Left cardiac atrium (tissue), 1 donor: ENCODE measurements around the gene POFUT1.

DNA sequence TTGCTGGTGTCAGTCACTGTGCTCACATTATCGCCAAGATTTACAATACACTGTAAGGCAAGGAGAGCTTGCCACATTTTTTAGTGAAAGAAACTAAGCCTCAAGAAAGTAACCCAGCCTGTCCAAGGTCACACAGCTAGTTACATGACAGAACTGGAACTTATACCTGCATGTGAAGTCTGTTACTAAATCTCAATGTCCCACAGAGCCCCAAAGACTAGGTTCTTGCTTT lies 2.1 kb downstream of the BCL2L1 start:
- PRO-cap: no peak

GRCh38 chr20:31723403-31724059 lies 863 bp upstream of the BCL2L1 start:
- PRO-cap: bidirectional peak, plus-strand start at chr20:31723775, minus-strand start at chr20:31723497; unidirectional peak, minus-strand start at chr20:31723916; unidirectional peak, minus-strand start at chr20:31723960

DNA sequence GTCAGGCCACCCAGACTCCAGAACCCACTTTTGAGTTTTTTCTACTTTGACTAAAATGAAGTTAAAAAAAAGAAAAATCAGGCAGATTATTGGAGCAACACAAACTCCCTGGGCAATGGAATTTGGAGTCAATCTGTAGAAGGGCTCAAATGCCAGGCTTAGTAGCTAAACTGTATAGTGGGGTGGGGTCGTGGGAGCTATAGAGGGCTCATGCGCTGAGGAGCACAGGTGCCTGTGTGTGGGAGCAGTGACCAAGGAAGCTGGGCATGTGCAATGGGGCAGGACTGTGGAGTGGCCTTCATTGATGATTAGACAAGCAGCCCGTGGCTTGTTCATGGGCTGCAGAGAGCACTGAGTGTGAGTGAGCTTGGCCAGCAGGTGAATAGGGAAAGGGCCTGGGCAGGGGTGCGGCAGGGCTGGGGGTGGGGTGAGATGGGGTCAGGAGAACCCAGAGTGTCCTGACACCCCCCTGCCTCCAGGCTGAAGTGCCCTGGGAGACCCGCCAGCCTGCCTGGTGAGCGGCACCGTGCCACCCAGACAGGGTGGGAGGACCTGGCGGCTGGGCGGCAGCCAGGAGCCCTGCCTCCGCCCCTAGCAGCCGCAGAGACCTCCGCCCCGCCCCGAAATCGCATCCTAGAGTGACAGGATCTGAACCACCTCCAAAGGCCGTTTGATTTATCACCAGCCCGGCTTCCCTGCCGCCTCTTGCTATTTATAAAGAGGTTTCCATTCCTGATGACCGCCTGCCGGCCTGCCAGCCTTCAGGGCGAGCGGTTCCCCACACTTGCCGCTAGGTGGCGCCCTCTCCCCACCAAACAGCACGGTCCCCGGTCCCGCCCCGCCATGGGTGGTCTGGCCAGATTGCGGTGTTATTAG lies 3.3 kb downstream of the MYLK2 start:
- PRO-cap: no peak

GRCh38 chr20:31837979-31838517 lies 7.4 kb downstream of the FOXS1 start:
- PRO-cap: no peak

- PRO-cap: no peak
Observed at GRCh38 chr20:32109870-32110701, 572 bp downstream of the TM9SF4 start.

DNA sequence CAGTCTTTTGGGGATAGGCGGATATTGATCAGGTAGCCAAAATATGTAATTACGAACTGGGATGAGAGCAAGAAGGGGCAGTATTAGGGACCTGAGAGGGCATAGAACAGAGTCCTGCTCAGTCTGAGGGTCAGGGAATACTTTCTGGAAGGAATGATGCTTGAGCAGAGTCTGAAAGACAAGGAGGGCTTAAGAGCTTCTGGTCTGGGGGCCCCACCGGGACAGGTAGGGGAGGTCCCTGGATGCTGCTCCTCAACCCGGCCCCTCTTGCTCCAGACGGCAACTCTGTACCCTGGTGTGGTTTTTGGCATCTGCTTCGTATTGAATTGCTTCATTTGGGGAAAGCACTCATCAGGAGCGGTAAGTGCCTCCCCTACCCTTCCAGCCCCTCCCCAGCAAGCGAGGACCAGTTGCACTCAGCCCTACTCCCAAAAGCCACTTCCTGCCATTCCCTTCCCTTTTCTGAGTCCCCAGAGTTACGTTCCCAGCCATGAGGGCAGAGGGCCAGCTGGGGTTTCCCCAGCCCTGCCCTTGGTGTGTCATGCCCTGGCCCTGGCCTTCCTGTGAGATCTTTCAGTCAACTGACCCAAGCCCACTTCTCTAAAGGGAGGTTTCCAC lies 45.4 kb downstream of the TM9SF4 start:
- PRO-cap: no peak

DNA sequence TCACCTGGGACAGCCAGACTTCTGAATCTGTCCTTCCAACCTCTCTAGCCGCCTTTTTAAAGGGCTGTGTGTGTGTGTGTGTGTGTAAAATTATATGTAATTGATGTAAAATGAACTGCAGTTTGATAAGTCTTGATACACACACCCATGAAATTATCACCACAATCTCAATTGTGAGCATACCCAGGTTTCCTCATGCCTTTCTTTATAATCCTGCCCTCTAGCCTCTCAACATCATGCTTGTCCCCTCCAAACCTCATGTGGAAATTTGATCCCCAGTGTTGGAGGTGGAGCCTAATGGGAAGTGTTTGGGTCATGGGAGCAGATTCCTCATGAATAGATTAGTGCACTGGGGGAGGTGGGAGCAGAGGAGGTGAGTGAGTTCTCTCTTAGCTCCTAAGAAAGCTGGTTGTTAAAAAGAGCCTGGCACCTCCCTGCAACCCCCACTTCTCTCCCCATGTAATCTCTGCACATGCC lies 39.1 kb downstream of the PLAGL2 start:
- PRO-cap: no peak

- PRO-cap: bidirectional peak, plus-strand start at chr20:32207893, minus-strand start at chr20:32207731
Observed at GRCh38 chr20:32207550-32208562, at the start of gene POFUT1. Gene POFUT1 (plus strand): TSS chr20:32207880.

DNA sequence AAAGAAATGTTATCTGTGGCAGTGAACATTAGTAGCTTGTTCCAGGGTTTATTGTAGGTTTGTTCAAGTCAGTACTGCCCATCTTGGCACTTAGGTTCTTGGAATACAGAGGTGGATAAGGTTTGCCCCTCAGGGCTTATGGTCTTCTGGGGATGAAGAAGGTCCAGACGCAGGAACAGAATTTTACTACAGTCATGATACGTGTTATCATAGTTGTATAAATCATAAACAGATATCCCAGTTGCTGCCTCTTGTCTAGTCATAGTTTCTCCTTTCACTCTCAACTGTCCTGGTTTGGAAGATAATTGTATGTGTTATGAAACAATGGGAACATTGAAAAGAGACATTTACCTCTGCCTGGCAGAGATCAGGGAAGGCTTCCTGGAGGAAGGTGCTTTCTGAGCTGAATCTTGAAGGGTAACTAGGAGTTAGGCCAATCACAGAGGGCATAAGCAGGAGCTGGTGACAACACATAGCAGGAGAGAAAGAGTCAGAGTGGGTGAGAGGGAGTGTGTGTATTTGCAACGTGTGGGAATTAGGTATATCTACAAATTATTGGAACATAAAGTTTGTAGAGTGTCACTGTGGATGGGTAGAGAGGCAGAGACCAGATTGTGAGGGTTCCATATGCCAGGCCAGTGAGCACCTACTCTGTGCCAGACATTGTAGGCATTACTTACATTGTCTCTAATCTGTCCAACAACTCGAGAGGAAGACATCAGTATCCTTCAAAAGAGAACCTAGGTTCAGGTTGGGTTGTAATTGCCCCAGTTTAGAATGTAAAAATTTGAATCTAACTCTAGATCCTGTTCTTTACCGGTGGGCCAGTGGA lies 5.4 kb downstream of the ASXL1 start:
- PRO-cap: no peak

GRCh38 chr20:32387223-32387851 lies 29.2 kb downstream of the ASXL1 start:
- PRO-cap: no peak

- PRO-cap: no peak
Observed at GRCh38 chr20:32446330-32447415, 88.5 kb downstream of the ASXL1 start.

DNA sequence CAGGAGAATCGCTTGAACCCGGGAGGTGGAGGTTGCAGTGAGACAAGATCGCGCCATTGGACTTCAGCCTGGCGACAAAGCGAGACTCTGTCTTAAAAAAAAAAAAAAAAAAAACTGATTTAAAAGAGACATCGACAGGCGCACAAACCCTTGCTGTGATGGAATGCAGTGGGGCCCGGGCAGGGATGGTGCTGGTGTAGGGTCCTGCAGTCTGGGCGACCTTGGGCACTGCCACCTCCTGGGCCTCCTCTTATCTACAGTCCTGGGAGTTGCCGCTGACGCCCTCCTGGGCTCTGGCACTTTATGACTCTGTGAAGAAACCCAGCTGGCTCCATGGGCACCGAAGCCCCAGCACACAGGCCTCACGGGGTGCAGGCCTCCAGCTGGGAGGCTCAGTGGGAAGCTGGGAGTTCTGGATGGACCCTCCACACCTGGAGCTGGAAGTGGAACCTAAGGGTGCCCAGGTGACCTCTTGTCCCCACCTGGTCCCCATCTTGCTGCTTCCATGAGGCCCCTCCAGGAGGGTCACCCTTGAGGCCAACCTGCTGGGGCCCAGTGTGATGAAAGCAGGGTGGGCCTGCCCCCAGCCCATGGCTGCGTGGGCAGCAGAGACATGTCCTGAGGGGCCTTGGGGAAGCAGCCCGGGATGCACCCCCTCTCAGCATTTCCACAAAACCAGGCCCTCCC lies 104.8 kb downstream of the ASXL1 start:
- PRO-cap: no peak

DNA sequence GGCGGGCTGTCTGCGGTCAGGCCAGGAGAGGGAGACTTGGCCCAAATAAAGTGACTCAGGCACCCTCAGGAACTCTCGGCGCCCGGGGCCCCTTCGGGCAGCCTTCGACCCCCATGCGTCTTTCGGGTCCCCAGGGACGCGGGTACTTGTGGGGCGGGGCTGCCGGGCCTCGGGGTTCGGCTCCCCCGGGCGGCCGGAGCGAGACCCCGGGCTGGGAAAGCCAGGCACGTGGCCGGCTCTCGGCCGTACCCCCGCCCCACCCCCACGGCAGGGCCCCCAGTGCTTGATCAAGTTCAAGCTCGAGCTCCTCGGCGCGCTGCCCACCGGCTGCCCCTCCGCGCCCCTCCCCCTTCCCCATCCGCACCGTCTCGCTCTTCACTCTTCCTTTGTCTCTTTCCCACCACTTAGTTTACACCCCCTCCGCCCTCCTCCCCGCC lies 101.1 kb downstream of the NOL4L start:
- PRO-cap: no peak

GRCh38 chr20:32497440-32498350 lies 87.4 kb downstream of the NOL4L start:
- PRO-cap: no peak

DNA sequence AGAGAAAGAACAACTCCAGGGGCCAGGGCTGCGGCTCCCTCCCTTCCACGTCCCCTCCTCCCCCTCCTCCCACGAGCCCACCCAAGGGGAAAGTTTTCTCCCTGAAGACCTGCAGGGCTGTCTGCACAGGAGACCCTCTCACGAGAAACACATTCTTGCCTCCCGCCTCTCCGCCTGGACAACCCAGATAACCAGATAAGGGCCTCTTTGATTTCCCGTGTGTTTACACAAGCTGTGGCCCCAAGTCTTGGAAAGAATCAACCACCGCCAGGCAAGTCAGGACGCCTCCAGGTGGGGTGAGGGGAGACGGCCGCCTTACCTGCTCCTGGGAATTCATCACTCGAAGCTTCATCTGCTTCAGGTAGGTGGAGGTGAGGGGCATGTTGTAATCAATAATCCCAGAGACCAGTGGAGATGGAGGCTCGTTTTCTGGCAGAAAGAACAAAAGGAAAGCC lies 74.1 kb downstream of the NOL4L start:
- PRO-cap: no peak

- PRO-cap: no peak
Observed at GRCh38 chr20:32527387-32528156, 57.6 kb downstream of the NOL4L start.

- PRO-cap: no peak
Observed at GRCh38 chr20:32535217-32535897, 49.8 kb downstream of the NOL4L start.

- PRO-cap: no peak
Observed at GRCh38 chr20:32536809-32537786, 48.0 kb downstream of the NOL4L start.

GRCh38 chr20:32585675-32586045 lies 527 bp upstream of the NOL4L start:
- PRO-cap: no peak

GRCh38 chr20:32628729-32629576 lies 43.8 kb upstream of the NOL4L start:
- PRO-cap: no peak